Mesenchymal stem cell of the bone marrow (primary cell): ENCODE measurements around a stretch of chr6.

DNA sequence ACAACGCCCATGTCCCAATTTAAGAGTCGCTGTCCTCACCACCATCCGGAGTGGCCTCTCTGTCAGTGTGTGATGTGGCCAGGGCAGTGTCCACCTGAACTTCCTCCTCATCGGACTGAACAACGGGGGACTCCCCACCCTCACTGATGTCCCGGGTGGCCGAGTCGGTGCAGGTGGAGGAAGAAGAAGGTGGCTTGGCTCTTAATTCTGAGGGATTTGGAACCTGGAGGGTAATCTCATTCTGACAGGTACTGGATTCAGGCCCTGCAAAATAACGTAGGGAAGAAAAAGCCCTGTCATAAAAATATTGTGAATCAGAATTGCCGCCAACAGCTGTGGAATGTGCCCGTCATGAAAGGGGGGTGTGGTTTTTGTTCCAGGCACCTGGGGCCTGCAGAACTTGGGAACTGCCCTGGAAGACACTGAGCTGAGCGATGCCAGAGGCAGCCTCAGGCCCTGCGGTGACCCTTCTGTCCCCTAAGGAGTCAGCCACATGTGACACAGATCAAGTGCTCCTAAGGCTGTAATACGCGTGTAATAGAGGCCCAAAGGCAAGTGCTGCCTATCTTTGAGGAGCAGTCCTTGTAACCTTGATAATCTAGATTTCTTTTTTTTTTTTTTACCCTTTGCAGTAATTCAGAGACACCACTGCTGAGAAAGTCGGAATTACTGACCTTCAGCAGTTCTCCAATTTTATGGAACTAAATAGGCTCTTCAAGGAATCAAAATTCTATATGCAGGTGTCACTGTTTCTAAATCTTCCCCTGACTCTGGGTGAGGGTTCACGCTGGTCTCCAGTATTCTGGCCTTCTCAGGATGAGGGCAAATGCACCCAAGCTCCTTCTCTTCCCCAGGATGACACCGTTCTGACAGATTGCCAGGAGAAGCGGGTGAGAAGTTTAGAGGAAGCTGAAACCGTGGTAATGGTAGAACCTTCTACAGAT lies 139.6 kb downstream of the DTNBP1 start:
- CAGE, long polyA plus RNA = no peak

GRCh38 chr6:15526022-15526552 lies 136.7 kb downstream of the DTNBP1 start:
- CAGE, long polyA plus RNA = no peak

- CAGE, long polyA plus RNA = no peak
Measured at GRCh38 chr6:16068648-16068921, 60.3 kb upstream of the MYLIP start.

- CAGE, long polyA plus RNA = no peak
Measured at GRCh38 chr6:16241054-16241551, 2.7 kb downstream of the GMPR start.

- CAGE, long polyA plus RNA = no peak
Measured at GRCh38 chr6:16337075-16338076, 99.0 kb downstream of the GMPR start.

DNA sequence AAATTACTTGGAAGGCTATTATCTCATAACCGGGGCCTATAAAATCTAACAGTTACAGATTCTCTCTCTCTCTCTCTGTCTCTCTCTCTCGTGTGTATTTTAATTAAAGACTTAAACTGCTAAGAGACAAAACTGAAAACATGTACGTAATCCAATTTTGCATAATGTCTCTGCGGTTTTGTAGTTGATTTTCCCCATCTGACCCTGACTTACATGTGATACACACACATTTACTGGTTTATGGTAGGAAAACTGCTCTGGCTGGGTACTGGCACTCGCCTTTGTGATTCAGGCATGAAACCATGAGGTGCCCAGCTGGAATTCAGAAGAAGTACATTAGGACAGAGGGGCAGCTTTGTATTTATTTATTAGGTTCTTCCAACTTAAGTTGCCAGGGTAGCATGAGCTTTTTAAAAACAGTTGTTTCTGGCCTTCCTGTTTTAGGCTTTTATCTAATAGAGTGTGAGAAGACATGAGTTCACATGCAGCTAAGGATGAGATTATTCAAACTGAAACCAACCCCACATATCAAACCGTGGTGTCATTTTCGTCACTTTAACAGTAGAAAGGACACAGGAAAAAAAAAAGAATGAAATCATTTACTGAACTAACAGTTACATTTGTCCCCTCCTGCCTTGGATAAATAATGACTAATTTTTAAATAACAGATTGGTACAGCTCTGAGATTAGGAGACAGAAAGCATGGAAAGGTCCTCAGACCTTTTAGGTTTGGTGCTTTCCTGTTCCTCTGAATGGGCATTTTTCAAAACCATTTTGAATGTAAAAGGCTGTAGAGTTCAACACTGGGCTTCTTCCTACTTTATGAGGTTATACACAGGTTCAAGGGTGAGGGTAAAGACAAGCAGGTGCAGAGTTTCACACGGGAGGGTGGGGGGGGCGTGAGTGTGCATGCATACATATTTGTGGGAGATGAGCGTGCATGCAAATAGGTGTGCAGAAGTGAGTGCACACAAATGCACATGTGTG lies 182.7 kb downstream of the GMPR start:
- CAGE, long polyA plus RNA = no peak

GRCh38 chr6:16462616-16463658 lies 224.6 kb downstream of the GMPR start:
- CAGE, long polyA plus RNA = no peak

GRCh38 chr6:16483370-16484000 lies 245.1 kb downstream of the GMPR start:
- CAGE, long polyA plus RNA = no peak

GRCh38 chr6:16486402-16487017 lies 248.1 kb downstream of the GMPR start:
- CAGE, long polyA plus RNA = no peak

DNA sequence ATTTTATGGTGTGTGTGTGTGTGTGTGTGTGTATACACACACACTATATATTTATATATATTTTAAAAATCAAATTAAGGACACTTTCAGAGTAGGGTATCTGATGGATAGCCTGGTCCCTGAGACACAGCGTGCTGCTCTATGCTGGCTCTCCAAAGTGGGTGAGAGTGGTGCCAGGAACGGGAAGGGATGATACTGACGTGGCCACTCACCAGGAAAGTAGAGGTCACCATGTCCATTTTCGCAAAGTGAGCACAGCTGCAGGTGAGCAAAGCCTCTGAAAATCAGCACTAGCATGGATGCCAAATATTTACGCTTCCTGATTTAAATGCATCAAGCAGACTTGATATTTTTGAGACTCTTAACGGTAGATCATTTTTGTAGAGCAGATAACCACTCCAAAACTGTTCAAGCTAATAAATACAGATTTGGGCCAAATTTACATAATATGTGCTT lies 116.7 kb downstream of the ATXN1 start:
- CAGE, long polyA plus RNA = no peak

DNA sequence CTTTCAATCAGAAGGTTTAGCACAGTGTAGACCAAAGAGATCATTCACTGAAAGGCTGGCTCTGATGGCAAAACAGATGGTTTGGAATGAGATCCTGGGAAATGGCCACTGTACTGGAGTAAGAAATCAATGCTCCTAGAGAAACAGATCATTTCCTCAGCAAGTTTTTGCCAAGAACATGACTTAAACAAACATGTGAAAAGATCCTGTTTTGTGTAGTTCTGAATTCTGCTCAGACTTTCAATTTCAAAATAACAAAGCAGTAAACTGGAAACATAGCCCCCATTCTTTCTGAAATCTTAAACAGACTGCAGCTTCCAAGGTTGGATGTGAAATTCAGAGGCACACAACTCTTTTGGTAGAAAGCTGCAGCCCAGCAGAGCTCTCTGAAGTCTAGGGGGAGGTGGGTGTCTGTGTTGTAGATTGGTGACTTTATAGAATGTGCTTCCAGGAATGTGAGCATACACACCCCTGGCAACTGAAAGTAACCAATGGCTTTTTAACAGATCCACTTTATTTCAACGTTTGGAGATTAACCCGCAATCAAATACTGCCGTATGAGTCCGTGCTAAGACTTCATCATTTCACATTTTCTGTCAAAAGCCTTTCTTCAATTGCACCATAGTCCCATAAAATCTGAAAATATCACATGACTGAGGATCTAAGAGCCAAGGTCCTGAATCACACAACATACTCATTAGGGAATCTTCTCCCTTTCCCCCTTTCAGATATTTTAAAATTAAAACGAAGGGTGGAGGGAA lies 86.4 kb downstream of the ATXN1 start:
- CAGE, long polyA plus RNA = no peak

GRCh38 chr6:16700061-16701418 lies 60.7 kb downstream of the ATXN1 start:
- CAGE, long polyA plus RNA = no peak

DNA sequence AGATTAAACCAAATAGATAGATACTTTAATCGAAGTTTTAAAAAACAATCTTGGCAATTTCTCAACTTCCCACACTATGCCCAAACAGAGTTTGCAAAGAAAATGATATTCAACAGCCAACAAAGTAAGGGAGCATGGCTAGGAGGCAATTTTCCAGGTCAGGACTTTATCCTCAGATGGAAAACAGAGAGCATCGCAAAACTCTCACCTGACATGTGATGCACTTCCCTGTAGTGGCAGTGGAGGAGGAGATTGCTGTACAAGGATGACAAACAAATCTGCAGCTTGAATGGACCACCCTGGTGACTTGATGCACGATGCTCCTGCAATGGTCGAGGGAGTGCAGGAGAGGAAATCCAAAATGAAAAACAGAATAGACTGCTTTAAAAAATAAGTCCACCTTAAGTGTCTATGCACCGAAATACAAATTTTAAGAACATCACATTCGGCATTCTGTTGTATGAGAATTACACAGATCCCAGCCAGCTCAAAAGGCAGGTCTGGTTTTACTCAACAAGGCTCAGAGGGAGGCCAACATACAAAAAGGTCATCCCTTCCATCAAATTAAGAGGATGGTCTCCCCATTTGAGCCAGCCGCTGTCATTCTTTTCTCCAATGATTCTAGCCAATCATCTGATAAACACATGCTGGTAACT lies 8.1 kb downstream of the ATXN1 start:
- CAGE, long polyA plus RNA = no peak

DNA sequence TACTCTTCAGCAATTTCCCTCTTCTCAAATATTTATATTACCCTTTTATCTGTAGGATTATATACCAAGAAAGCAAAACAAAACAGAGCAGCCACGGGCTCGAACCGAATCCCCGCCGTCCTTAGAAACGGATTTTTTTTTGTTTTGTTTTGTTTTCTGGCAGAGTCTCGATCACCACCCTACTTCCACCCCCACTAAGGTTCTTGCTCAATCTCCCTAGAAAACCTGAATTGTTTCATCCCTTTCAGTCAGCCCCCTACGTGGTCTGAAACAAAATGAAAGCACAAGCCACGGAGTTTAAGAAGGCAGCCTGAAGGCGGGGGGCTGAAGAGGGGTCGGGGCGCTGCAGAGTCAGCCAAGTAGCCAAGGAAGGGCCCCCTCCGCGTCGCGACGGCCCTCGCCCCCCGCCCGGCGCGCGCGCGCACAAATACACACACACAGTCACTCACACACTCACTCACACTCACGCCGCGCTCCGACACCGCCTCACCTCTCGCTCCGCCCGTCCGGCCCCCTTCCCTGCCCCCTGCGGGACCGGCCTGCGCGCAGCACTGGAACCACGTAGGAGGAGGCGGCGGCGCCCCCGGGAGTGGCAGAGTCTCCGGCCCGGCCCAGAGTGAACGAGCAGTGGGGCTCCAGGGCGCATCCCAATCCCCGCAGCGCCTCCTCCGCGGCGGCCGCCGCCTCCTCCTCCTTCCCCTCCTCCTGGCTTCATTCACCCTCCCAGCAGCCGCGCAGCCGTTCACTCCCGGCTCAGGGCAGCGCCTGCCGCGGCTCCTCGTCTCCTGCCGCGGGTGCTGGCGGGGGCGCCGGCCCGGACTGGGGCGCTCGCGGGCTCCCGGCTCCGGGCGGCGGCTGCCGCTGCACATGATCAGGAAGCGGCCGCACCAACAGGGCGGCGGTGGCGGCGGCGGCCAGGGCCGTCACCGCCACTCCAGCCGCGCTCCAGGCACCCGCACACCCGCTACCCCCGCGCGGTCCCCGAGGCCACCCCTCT lies 1.4 kb downstream of the ATXN1 start:
- CAGE, long polyA plus RNA = no peak

DNA sequence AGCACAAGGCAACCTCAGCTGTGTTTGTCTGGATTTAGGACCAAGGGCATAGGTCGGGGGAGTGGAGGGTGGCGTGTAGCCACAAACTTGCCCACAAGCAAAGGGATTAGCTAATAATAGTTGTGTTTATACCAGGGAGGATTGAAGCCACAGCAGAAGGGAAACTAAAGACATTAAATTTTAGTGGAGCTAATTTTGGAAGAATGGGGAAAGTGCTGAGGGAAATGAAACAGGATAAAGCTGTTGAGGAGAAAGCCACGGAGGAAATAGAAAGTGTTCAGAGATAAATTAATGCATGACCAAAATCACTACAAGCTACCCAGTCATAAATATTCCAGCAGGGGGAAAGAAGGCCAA lies 115.7 kb upstream of the STMND1 start:
- CAGE, long polyA plus RNA = no peak

DNA sequence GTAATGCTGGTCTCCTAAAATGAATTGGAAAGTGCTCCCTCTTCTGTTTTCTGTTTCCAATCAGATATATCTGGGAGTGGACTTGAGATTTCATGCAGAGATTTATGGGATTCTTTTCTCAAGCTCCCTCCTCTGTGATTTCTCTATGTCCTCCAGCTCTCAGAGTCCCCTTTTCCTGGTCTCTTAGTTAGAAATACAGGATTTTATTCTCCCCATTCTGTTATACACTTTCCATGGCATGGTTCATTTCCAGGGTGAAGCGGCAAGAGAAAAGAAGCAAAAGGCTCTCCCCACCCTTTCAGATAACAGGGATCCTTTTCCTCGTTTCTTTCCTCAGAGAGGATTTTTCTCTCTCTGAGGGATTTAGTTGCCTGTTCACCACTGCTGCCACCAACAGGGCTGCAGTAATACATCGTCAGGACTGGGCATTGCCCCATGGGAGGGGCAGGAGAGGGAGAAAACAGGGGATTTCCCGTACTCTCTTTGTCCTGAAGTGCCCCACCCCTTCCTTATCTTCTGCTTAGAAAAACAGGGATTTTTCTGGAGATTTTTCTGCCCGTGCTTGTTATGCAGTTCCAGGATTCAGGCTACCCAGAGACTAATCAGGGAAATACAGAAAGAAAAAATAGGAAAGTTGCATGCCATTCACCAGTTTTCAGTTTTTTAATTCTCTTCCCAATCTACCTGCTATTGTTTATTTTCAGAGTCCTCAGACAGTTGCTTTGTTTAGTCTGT lies 59.1 kb upstream of the STMND1 start:
- CAGE, long polyA plus RNA = no peak

GRCh38 chr6:17200406-17200807 lies 80.8 kb upstream of the RBM24 start:
- CAGE, long polyA plus RNA = no peak

- CAGE, long polyA plus RNA = no peak
Measured at GRCh38 chr6:17212405-17213153, 68.6 kb upstream of the RBM24 start.

DNA sequence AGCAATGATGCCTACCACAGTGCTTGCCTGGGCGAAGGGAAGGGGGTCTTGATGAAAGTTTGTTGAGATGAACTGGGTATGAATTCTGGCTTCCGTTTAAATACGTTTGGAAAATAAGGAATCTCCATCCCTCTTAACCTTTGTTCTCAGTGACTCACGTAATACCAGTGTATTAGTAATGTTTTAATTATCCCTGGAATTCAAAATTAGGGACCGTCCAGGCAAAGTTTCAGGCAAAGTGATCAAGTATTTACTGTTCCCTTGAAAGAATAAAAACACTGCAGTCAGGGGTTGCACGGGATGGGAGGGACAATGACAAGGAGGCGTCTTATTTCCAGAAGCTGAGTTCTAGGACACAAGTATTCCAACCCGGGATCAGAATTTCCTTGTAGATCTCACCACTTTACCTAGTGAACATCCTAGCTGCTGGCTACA lies 2.5 kb upstream of the RBM24 start:
- CAGE, long polyA plus RNA = no peak

GRCh38 chr6:17429605-17429945 lies 36.2 kb downstream of the CAP2 start:
- CAGE, long polyA plus RNA = no peak